ENCODE measurements around a stretch of chr13.

DNA sequence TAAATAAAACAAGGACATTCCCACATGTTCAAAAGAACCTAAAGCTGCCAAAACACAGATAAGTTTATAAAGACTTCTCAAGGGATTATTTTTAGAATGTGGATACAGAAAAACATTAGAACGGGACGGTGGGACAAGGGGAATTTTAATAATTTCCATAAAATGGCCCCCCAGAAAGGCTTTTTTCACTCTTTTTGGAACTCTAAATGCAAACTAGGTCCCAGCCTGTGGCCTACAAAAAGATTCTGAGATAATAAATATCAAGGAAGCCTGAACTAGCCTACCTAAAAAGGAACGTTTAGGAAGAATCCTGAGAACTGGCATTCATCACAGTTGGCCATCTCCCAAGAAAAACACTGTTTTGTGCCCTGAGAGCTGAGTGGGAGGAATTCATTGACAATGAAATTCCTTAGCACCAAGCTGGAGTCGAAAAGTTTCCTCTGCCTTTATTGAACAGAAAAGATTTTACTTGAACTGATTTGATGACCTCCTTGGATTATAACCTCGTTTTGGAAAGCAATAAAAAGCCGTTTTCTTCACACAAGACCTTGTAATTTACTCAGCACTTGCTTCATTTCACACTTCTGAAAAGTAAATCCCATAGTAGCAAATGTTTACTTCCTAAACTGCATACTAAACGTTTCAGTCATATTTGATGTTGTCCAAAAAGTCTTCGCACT is 29.9 kb downstream of the ZAR1L start:
- PRO-cap, 3 experiments: peak in 1 of 3 experiments; most common plus-strand start position 393 of the sequence (in 1); most common minus-strand start position 236 of the sequence (in 1)
- RAMPAGE, long total RNA, 2 experiments: no peak in any of the 2 experiments
- RRBS: no CpG with 5 or more reads among the region's 8 CpGs

- PRO-cap, 3 experiments: no peak in any of the 3 experiments
- RAMPAGE, long total RNA, 2 experiments: no peak in any of the 2 experiments
- RRBS: no CpG with 5 or more reads among the region's 4 CpGs
Observed at GRCh38 chr13:32535508-32536553, 2.8 kb downstream of the N4BP2L2 start.

GRCh38 chr13:32629031-32629380 is 42.8 kb downstream of the PDS5B start:
- PRO-cap, 3 experiments: peak in 1 of 3 experiments; most common minus-strand start chr13:32629156 (in 1)
- RAMPAGE, long total RNA, 2 experiments: no peak in any of the 2 experiments
- RRBS: no CpG with 5 or more reads among the region's 4 CpGs

- PRO-cap, 3 experiments: no peak in any of the 3 experiments
- RAMPAGE, long total RNA, 2 experiments: no peak in any of the 2 experiments
- RRBS: no CpG with 5 or more reads among the region's 2 CpGs
Observed at GRCh38 chr13:32745775-32746217, 159.5 kb downstream of the PDS5B start.

- PRO-cap, 3 experiments: no peak in any of the 3 experiments
- RAMPAGE, long total RNA, 2 experiments: no peak in any of the 2 experiments
- RRBS: no CpG with 5 or more reads among the region's 3 CpGs
Observed at GRCh38 chr13:32780429-32780693, 194.1 kb downstream of the PDS5B start.

DNA sequence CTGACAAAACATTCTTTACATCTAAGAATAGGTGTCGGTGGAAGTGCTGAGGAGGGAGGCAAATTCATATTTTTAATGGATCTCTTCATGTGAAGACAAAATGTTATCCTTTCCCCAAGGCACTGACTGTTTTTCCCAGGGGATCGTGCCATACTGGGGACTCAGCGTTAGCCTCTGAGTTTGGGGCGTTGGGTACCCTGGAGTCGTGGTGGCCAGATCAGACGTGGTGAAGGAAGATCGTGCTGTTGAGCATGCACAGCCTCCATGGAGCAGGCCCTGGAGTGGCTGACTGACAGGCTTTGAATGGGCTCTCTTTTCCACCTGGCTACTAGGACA is 126.6 kb upstream of the KL start:
- PRO-cap, 3 experiments: no peak in any of the 3 experiments
- RAMPAGE, long total RNA, 2 experiments: no peak in any of the 2 experiments
- RRBS: no CpG with 5 or more reads among the region's 7 CpGs

- PRO-cap, 3 experiments: no peak in any of the 3 experiments
- RAMPAGE, long total RNA, 2 experiments: no peak in any of the 2 experiments
- RRBS: no CpG with 5 or more reads among the region's 9 CpGs
Observed at GRCh38 chr13:33125911-33126665, 109.9 kb downstream of the KL start.

- PRO-cap, 3 experiments: no peak in any of the 3 experiments
- RAMPAGE, long total RNA, 2 experiments: no peak in any of the 2 experiments
- RRBS: no CpG with 5 or more reads among the region's 19 CpGs
Observed at GRCh38 chr13:33197264-33198097, 88.1 kb downstream of the STARD13 start.

DNA sequence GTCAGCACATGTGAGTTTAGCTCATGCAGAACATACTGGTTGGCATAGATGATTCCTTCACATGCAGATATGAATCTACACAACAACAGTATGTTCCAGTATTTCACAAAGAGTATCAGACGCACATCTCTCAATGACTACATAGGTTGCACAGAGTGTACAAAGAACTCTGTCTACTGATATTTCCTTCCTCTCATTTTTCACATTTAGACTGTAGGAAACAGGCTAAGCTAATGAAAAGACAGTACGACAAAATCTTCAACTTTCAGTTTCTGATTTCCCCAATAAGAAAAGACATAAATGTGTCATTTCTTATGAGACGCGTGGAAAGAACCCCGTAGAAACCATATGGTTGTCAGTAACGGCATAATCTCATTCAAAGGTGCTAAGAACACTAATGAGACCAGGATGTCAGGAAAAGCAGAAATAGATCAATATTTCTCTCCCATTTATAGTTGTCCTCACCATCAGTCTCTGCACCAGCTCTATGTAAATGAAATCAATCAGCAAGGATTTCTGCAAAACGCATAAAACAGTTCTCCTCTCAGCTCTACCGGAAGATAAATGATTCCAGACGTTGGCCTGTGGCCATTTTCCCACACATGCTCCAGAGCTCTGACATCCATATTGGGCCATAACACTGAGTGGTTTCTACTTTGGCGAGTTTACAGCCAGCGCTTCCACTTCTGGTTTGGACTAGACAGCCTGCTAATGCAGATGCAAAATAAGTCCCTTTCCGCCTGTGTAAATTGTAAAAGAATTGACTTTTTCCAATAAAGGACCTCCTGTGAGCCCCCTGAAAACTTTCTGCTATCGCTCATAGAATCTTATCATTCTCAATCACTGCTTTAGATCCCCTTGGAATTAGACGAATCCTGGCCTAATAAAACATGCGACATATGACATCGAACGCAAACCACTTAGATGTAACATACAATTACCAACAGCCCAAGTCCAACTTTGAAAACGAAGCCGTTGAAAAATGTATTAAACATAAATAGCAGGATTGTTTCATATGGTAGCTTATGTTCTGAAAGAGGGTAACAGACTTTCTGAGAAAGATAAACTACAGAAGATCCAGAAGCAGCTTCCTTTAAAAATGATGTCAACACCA is 81.0 kb downstream of the STARD13 start:
- PRO-cap, 3 experiments: peak in 3 of 3 experiments; most common plus-strand start position 662 of the sequence (in 3); most common minus-strand start position 555 of the sequence (in 2)
- RAMPAGE, long total RNA, 2 experiments: no peak in any of the 2 experiments
- RRBS: no CpG with 5 or more reads among the region's 19 CpGs

DNA sequence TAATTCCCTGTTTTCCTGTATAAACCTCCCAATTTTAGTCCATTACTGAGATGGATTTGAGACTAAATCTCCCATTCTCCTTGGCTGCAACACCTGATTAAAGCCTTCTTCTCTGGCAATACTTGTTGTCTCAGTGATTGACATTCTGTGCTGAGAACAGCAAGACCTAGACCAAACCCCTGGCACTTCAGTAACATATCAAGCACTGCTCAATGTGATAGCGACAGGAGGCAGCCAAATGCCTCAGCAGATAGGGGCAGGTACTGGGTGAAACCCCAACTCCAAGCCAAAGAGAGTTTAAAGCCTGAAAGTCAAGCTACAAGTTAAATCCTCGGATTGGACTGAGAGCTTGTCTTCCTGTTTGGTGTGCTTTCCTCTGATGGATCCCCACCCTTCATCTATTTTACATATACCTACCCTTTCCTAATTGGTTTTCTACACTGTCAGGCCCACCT is 52.7 kb downstream of the STARD13 start:
- PRO-cap, 3 experiments: no peak in any of the 3 experiments
- RAMPAGE, long total RNA, 2 experiments: no peak in any of the 2 experiments
- RRBS: no CpG with 5 or more reads among the region's 2 CpGs

DNA sequence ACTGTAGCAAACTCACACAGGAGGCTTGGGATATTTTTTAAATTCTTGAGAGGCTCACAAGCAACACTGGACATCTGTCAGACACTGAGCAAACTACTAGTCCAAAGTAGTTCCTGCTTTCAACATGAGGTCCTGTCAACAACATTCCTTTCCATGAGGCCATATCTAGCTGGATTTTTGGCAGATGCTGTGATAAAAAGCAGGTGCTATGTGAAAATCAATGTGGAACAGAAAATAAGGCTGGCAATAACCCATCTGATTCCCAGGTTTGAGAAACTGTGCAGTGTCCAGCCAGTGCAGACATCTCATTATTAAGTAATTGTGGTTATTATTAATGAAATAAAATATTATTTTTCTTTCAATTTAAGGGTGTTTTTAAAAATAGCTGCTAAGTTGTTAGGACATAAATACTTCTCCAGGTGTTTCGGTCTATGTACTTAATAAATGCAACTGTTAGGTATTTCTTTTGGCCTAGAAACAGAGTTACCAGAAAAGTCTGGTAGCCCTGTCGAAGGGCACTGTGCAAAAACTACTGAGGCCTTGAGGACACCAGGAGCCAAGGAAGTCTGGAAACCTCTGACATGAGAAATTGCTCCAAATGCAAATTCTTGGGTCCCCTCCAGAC is 50.3 kb downstream of the STARD13 start:
- PRO-cap, 3 experiments: no peak in any of the 3 experiments
- RAMPAGE, long total RNA, 2 experiments: no peak in any of the 2 experiments
- RRBS: no CpG with 5 or more reads among the region's 2 CpGs

GRCh38 chr13:33270884-33271566 is 14.5 kb downstream of the STARD13 start:
- PRO-cap, 3 experiments: peak in 1 of 3 experiments; most common plus-strand start chr13:33271430 (in 1); most common minus-strand start chr13:33271320 (in 1)
- RAMPAGE, long total RNA, 2 experiments: start-site peak on the plus strand in 2 of 2 experiments, at chr13:33271389-33271484 at its widest, 156 to 446 reads per replicate
- RRBS: no CpG with 5 or more reads among the region's 4 CpGs

DNA sequence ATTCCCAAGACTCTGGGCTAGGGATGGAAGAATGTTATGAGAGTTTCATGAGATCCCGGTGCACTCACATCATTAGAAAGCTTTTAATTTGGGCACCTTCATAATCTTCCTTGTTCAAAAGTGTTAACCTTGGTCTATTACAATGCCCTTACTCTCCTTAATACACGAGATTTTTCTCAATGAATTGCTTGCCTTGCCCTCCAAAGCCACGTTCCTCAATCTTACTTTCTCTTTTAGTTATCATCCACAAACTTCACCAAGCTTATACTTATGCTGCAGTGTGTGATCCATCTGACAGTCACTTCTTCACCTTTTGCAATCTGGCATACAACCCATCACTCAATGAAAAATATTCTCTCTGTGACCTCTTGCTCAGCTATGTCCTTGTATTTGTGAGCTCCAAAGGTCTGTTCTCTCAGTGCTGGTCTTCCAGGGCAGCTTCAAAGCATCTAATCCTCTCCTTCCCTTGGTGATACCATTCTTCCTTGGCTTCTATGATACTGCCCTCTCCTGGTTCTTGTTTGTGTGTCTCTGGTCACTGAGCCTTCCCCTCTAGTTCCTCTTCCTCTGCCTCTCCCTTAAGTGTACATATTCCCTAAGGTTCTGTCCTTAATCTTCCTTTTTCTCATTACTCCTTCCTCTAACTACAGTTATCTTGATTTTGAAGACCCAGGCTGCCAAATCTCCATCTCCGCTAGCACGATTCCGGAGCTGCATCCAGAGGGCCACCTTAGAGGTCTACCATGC is 202.2 kb upstream of the STARD13 start:
- PRO-cap, 3 experiments: peak in 1 of 3 experiments; most common minus-strand start position 442 of the sequence (in 1)
- RAMPAGE, long total RNA, 2 experiments: no peak in any of the 2 experiments
- RRBS: no CpG with 5 or more reads among the region's 6 CpGs

DNA sequence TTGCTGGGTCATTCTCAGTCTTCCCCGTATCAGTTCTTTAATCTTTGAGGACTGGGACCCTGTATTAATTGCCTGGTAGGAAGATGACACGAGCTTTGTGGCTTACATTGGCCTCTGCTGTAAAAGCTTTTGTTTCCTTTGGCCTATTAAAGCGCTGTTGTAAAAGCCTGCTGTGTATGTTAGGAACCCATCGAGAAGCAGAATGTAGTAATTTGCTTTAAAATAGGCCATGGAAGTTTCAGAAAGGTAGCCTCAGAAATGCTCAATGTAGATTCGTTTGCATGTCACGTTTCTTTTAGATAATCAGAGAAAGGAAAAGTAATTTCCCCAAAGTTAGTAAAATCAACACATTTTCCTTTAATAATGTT is 257.5 kb upstream of the STARD13 start:
- PRO-cap, 3 experiments: no peak in any of the 3 experiments
- RAMPAGE, long total RNA, 2 experiments: no peak in any of the 2 experiments
- RRBS: no CpG with 5 or more reads among the region's 6 CpGs

DNA sequence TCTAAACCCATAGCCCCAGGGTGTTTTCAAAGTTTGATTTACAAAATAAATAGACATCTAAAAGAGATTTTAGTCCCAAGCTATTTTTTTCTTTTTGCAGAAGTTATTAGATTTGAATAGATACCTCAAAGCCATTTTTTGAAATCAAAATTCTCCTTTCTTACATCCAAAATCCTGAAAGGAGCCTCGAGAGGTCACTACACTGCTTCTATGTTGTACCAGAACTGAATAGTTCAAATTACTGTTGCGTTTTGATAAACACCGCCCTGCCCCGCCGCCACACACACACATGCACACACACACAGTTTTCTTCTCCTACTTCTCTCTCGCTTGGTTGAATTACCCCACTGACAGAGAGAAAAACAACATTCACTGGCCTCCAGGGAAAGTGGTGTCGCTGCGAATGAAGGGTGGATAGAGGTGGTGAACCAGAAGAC is 183.5 kb upstream of the RFC3 start:
- PRO-cap, 3 experiments: no peak in any of the 3 experiments
- RAMPAGE, long total RNA, 2 experiments: no peak in any of the 2 experiments
- RRBS: no CpG with 5 or more reads among the region's 8 CpGs

GRCh38 chr13:33643190-33643725 is 174.7 kb upstream of the RFC3 start:
- PRO-cap, 3 experiments: no peak in any of the 3 experiments
- RAMPAGE, long total RNA, 2 experiments: no peak in any of the 2 experiments
- RRBS: no CpG with 5 or more reads among the region's 9 CpGs

- PRO-cap, 3 experiments: no peak in any of the 3 experiments
- RAMPAGE, long total RNA, 2 experiments: no peak in any of the 2 experiments
- RRBS: no CpG with 5 or more reads among the region's 3 CpGs
Observed at GRCh38 chr13:33644558-33644951, 173.4 kb upstream of the RFC3 start.

DNA sequence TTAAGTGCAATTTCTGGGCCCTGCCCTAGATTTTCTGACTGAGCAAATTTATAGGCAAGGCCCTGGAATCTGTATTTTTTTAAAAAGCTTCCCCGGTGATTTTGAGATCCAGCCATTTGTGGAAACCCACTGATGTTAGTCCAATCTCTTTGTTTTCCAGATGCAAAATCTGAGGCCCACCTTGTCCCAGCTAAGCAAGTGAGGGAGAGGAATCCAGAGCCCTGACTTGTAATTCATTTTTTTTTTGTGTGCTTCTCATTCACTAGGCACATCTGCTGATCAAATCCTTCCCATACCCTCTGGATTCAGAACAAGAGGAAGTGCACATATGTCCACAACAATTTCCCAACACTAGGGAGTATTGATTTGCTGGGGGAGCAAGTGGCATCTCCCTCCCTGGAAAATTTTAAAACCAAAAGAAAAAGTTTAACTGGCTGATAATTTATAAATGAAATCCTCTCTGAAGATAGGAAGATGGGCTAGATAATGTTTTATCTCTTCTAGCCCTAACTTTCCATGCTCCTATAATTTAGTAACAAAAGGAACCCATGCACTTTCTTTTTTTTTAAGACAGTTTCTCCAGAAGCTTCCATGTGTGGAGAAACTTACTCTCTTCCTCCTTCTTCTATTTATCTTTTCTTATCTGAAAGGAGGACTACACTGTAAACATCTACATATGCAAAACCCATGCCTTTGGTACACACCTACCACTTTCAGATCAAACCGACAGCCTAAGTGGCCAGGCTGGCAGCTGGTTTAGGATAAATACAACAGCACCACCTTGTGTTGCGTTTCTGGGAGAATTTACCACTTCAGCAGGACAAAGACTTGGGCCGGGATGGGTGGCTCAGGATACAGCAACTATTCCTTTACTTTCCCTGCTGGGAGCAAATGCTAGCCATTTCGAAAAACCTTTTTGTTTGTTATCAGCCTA is 94.4 kb upstream of the RFC3 start:
- PRO-cap, 3 experiments: peak in 3 of 3 experiments; most common minus-strand start position 274 of the sequence (in 3)
- RAMPAGE, long total RNA, 2 experiments: no peak in any of the 2 experiments
- RRBS: no CpG with 5 or more reads among the region's 5 CpGs

DNA sequence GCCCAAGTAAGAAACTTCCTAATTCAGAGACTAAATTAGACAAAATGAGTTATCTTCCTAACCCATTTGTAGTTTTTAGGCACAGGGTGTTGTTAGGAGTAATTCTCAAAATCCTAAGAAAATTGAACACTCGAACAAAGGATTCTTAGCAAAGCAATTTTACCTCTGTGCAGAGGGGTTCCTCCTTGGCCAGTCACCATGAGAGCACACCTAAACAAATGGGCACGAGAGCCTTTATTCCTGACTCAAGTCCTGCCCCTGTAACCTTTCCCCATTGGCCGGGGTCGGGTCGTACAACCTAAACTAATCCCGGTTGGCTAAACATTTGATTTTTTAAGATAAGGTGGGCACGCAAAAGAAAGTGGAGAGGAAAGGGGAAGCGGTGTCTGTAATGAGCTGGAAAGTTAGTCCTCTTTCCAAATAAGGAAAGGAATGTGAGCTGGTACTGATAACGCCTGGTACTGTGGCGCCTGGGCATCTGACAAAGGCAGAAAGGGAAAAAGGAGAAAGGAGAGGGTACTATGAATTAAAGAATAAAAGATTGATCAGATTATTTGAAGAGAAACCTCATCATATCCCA is 335.4 kb downstream of the RFC3 start:
- PRO-cap, 3 experiments: no peak in any of the 3 experiments
- RAMPAGE, long total RNA, 2 experiments: no peak in any of the 2 experiments
- RRBS: no CpG with 5 or more reads among the region's 10 CpGs

DNA sequence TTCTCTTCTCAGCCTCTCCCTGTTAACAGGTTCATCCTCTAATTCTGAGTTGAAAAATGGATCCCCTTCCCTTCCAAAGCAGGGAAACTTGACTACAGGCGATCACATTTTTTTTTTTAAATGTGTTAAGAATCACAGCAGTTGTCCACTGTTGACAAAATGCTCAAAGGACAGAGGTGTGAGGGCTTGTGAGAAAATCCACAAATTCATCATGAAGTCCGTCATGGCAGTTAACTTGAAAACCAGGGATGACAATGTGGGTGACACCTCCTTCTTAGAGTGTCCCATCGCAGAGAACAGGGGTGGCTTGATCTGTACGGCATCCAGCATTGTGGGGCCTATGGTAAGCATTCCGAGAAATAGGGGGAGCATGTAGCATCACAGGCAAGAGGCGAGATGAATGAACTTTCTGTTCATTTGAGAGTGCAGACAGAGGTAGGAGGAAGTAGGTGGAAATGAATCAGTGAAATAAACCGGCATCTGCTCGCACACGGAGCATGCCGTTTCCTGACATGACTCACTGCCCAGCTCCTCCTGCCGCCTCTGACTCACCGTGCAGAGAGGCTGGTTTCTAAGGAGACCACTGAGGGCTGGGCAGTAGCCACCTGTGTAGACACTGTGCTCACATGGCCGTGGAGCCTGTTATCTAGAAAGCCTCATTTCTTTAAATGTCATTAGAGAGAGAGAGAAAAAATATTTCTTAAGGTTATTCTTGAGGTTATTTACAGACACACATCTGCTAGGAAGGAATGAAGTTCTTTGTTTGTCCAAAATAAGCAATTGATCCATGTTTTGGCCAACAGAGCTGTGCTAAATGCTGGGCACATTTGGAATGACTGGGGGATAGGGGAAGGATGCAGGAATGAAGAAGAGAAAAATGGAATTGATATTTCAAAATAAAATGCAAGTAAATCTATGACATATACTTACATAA is 339.0 kb downstream of the RFC3 start:
- PRO-cap, 3 experiments: no peak in any of the 3 experiments
- RAMPAGE, long total RNA, 2 experiments: no peak in any of the 2 experiments
- RRBS: no CpG with 5 or more reads among the region's 13 CpGs